Sternocleidomastoid (tissue), 1 donor: ENCODE results near the genes THSD1 and HNRNPA1L2.

DNA sequence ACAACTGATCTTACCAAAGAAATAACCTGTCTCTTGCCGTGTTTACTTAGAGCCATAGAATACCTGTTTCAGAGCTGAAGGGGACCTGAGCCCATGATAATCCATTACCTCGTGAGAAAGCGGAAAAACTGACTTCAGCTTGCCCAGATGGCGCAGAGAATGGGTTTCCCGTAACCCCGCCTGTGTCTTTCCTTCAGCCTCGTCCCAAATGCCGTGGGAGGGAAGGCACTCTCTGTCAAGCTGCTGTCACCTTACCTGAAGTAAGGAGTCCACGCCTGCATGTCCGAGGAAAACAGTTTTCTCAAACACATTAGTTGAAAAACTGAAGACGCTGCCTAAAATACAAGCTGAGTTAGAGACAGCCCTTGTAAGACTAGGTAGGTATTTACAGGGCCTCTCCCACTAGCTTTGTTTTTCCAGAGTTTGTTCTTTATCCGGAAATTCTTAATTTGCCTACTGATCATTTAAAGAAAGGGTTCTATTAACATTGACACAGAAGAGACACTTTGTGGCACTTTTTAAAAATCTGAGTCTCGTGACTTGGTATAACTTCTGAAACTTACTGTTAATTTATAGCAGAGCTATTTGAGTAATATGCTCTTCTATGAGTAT is 1.2 kb upstream of the INTS6 start:
- PRO-cap, result unidirectional peak, minus-strand start at position 161 of the sequence

DNA sequence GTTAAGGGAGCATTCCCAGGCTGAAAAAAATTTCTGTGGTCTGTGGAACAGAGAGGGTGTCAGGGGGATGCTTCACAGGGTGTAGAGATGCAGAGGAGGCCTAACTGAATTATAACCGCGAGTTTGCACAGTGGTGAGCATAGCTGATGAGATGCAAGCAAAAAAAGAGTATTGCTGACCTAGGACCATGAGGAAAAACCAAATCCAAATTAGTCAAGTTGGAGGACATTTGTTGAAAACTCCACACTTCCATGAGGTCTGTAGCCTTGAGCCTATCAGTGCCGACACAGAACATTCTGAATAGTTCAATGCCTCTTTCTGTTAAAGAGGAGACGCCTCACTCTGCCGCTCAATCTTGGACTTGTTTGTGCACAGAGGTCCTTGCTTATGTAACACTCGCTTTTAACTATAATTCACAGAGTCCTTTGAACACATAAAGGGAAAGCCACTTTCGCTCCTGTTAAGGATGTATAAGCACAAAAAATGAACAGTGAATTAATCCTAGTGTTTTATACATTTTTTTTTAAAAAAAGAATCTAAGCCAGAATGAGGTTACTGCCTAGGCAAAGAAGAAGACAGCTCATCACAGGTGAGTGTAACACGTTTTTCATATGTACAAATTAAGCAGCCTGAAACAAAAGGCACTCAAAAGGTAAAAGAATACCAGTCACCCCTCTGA is 25.8 kb upstream of the INTS6 start:
- PRO-cap, result no peak

DNA sequence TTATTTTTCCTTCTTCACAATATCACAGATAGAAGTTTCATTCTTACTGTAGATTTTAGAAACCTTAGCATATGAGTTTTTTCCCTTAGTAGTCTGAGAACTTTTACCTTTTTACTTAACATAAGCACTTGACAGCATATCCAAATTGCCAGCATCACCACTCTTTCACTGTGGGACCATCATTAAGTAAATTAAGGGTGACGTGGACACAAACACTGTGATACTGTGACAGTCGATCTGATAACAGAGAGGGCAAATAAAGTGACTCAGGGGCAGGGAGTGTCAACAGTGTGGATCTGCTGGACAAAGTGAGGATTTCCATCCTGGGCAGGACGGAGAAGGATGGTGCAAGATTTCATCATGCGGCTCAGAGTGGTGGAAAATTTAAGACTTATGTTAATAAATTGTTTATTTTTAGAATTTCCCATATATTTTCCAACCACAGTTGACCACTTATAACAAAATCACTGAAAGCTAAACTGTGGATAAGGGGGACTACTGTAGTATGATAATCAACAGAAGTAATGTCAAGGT is 60.0 kb upstream of the WDFY2 start:
- PRO-cap, result no peak

- PRO-cap, result no peak
Observed at GRCh38 chr13:51643181-51643756, 59.0 kb downstream of the WDFY2 start.

DNA sequence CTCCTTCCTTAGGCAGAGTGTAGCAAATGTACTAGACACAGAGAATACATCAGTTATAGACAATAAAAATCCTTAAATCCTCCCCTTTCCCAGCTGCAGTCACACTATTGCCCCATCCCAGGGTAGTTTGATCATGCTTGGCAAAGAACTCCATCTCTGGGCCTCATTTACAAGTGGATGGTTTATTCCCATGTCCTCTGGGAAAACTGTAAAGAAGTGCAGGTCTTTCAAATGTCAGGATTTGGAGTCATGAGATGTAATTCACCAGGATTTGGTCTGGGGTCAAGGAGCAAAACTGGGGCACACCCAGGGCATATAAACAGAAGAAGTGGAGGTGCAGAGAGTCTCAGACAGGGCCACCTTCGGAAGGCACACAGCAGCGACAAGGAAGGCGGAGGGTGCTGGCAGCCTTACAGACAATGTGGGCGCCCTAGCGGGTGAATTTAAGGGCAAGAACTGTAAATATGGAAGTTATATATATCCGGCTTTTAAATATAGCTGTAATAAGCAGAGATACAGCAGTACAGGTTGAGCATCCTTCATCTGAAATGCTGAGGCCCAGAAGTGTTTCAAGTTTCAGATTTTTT is 31.3 kb downstream of the DHRS12 start:
- PRO-cap, result no peak

GRCh38 chr13:51804411-51805362 is 724 bp upstream of the DHRS12 start:
- PRO-cap, result unidirectional peak, plus-strand start at chr13:51804628; bidirectional peak, plus-strand start at chr13:51804940, minus-strand start at chr13:51804848

DNA sequence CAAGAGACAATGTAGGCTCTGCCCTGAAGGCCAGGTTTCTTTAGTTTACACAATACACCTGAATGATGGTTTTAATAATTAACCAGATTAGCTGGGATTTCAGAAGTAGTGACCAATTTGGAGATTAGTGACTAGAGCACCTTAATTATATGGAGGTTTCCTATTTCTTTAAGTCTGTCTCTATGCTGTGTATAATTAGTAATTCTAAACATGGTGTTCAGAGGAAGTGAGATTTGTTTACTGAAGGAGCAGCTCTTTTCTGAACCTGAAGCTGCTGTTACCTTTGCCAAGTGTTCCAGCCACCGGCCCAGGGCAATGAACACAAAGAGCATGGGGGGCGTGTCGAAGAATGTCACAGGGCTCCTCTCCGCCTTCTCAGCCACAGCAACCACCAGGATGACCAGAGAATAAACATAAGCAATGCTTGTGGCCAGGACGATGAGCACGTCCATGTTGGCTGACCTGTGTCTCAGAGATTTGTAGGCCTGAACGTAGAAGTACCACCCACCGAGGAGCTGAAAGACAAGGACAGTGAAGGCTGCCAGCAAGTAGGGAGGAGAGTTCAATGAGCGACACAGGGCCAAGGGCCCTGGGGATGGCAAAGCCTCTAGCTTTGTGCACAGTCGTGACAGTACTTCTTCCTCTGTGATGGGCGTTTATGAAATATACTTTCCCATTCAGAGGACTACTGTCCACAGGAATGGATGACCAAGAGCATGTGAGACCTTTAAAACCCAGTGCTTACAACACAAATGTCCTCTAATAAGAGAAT is 53.0 kb downstream of the ATP7B start:
- PRO-cap, result no peak

DNA sequence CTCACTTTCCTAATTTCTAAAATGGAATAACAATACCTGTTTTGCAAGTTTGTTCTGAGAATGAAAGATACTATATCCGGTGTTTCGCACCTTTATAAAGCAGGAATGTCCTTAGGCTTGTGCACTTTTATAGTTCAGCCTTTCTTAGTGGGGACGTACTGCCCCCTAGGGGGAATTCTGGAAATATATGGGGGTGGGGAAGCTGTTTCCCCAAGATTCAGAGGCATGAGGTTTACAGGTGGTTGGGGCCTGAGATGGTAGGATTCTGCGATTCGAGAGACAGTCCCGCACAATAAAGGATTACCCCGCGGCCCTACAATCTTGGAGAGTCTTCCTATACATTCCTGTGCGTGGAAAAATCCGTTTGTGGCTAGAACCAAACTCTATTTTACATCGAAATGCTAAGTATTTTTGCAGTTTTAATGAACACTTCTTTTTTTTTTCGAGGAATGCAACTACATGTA is 1.1 kb downstream of the NEK5 start:
- PRO-cap, result no peak

DNA sequence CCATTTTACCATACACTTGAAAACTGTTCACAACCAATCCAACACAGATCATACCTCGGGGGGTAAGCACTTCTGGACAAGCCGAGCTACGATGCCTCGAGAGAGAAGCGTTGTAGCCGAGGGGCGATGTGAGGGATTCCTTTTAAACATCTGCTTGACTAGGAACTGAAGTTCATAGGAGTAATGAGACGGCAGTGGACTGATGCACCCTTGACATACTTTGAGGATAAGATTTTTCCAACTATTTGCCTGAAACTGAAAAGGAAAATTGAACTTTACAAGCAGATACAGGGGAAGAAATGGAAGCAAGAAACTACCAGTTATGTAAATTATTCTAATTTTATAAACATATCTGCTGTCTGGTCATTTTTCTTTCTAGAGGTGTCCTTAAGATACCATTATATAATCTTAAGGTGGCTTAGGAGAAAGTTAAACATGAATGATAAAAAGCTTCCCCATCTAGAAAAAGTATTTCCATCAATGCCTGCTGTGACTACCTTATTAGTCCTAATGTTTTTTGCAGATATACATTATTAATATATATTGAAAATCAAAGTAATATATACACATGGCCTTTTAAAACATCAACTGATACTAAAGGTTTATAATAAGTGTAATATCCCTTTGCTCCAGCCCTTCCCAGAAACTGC is 14.6 kb downstream of the NEK3 start:
- PRO-cap, result no peak

DNA sequence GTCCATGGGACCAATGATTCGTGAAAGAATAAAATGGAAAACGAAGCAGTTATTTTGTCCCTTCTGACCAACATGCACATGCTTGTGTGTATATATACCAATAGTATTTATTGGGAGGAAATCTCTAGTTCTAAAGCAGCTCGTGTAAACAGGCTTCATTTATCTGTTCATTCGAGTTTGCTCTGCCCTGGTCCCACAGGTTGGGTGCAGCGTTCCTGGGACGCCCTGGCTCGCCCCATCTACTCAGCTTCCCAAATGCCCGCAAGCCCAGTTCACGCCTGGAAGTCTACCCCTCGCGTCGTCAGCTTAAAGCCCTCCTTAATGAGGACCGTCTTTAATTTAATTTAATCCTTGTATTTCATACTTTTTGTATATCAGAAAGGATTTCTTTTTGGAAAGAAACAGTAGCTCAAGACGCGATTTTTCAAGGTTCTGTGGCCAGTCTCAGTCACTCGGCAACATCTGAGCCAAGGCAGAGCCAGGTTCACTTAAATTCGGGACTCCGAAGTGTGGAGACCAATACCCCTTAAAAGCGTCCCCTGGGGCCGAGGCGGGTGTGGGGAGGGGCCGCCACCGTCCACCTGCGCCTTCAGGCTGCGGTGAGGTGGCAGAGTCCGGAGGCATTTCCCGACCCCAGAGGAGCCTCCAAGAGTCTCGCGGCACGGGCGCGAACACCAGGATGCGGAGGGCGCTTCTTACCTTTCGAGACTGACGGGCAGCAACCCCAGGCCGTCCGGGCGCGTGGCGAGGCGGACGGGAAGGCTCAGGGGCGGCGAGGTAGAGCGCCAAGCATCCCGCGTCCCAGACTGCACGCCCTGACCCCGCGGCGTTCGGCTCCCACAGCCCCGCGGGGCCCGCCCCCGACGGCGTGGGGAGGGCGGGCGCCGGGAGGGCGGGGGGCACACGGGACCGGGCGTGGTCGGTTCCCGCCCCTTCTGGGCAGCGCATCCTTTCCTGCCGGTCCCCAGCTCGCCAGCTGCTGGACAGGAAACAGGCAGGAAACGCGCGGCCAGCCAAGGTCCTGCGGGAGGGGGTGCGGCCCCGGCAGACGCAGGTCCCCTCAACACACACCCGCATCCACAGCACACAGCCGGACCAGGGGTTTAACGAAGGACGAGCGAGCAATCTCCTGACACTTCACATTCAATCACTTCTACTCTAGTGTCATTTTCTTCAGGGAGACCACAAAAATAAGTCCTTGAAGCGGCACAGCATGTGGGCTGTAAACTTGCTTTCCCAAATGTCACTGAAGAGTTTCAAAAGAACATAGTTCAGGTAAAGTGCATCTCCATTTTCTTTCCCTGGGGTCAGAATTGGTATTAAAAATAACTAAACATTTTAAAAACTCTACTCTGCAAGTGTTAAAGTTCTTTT is at the start of gene THSD1:
Gene THSD1, minus strand, starts transcription at position 841 of the 1,374 bp plus-strand sequence.
- PRO-cap, result unidirectional peak, plus-strand start at position 270 of the sequence; bidirectional peak, plus-strand start at position 1,082 of the sequence, minus-strand start at position 808 of the sequence

GRCh38 chr13:52447844-52448252 is 2.6 kb downstream of the VPS36 start:
- PRO-cap, result no peak

GRCh38 chr13:52642316-52642688 is at the start of gene HNRNPA1L2:
Gene HNRNPA1L2 (plus strand): TSS chr13:52642431.
- PRO-cap, result unidirectional peak, plus-strand start at chr13:52642432

DNA sequence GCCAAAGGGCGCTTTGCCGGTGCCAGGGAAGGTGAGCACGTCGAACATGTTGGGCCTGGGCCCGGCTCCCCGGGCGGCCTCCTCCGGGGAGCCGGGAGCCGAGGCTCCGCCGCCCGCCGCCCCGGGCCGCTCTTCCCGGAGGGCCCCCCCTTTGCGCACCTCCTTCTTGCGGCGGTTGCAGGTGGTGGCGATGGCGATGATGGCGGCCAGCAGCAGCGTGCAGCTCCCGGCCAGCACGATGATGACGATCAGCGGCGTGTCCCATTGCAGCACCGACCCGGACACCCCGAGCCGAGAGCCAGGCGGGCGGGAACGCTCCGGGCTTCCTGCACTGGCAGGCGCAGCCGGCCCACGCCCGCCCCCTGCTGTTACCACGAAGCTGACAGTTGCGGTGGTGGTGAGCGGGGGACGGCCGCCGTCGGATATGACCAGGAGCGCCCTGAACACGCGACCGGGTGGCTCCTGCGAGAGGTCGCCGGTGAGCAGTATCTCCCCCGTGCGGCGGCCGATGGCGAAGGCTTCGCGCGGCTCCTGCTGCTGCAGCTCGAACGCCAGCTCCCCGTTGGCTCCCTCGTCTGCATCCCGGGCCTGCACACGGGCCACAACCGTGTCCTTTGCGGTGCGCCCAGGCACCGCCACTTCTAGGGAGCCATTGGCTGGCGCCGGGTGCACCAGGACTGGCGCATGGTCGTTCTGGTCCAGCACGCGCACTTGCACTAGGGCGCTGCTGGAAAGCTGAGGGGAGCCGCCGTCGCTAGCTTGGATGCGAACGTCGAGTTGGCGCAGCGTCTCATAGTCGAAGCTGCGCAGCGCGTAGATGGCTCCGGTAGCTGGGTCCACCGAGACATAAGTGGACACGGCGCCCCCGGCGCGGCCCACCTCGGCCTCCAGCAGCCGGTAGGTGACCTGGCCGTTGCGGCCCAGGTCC is 2.2 kb downstream of the PCDH8 start:
- PRO-cap, result no peak

DNA sequence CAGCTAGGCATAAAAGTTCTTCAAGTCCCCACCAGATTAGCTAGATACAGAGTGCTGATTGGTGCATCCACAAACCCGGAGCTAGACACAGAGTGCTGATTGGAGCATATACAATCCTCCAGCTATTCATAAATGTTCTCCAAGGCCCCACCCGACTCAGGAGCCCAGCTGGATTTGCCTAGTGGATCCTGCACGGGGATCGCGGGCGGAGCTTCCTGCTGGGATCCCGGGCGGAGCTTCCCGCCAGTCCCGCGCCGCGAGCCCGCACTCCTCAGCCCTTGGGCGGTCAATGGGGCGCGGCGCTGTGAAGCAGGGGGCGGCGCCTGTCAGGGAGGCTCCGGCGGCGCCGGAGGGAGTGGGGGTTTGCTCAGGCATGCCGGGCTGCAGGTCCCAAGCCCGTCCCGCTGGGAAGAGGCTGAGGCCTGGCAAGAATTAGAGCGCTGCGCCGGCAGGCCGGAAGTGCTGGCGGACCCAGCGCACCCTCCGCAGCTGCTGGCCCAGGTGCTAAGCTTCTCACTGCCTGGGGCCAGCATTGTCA is 119.4 kb downstream of the PRR20E start:
- PRO-cap, result no peak

DNA sequence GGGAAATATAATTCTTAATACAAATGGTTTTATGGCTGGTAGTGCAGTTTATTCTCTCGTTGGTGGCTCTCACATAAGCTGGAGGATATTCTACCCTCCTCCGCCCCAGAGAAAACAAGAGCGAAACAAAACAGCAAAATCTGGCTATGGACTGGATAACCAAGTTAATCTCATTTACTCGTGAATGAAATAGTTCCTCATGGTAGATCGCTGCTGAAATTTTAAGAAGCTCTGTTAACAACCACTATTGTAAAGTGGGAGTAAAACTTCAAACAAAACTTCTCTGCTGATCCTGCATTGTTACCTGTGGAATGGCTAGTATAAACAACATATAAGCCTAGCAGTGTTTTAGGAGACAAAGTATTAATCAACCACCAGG is 30.2 kb upstream of the PCDH17 start:
- PRO-cap, result no peak

- PRO-cap, result no peak
Observed at GRCh38 chr13:59397836-59398619, 765.7 kb downstream of the DIAPH3 start.

DNA sequence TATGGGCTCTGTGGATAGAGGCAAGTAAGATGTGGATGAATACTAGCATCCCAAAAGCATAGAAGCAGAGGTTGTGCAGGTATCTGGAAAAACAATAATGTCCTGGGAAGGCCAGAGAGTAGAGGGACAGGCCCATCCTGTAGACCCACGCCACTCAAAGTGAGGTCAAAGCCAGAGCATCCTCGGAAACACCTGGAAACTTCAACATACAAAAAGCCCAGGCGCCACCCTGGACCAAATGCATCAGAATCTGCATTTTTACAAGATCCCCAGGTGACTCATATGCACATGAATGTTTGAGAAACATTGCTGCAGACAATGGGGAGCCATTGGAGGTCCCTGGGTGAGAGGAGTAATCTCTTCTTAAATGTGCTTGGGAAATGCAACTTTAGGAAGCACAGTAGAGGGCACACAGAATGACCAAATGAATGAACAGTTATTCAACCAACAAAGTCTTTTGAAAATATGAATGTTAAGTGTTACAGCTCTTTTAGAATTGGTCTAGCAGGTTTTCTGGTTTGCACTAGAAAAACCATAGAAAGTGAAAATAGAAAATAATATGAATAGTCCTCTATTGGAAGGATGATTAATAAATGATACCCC is 684.0 kb downstream of the DIAPH3 start:
- PRO-cap, result no peak

DNA sequence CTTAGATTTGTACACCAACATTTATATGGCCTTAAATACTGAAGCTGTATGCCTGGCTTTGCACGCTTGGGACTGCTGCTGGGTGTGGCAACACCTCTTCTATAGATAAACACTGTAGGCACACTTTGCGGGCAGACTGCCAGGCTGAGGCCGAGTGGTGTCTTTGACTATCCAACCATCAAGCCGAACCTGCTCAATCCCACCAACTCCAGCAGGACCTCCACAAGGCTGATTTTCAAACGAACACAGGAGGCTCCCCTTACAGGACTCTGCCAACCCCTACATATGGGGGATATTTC is 154.2 kb downstream of the DIAPH3 start:
- PRO-cap, result no peak

GRCh38 chr13:60163197-60163697 is 481 bp downstream of the DIAPH3 start:
- PRO-cap, result no peak

DNA sequence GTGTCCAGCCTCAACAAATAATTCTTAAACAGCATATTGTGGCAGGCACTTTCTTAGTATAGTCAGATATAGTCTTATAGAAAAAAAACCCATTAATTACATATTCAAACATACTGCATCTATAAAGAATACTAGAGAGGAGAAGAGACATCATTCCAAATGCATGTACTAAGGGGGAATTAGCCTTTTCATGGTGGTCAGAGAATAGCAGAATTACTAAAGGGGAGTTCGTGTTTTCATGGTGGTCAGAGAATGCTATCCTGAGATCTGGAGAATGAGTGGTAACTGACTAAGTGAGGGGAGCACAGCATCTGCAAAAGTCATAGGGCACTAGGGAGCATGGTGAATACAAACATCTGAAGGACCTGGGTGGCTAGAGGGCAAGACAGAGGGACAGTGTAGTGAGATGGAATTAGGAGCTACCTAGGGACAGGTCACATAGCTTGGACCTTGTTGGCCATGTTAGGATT is 8.3 kb downstream of the TDRD3 start:
- PRO-cap, result no peak